ENCODE measurements around a stretch of chr10.

- PRO-cap: no peak
- RAMPAGE, long total RNA, 4 experiments: no peak in any of the 4 experiments
Measured at GRCh38 chr10:72081713-72082715, 6.3 kb downstream of the SPOCK2 start.

- PRO-cap: no peak
- RAMPAGE, long total RNA, 4 experiments: no peak in any of the 4 experiments
Measured at GRCh38 chr10:72098445-72099009, 10.2 kb upstream of the SPOCK2 start.

DNA sequence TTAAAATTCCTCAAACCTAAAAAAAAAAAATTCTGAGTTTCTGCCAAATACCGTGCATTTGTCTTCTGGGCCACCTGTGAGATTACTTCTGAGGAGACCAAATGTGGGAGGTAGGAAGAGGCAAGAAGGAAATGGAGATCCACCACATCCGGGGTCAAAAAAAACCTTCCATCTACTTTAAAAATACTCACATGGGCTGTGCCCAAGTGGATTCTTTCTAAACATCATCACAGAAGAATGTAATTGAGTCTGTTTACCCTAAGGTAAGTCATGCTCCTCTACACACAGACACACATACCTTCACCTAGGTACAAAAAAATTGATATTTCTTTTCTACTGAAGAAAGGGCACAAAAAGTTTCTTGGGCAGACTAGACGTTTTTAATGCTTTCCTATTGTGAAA is 19.0 kb upstream of the SPOCK2 start:
- PRO-cap: no peak
- RAMPAGE, long total RNA, 4 experiments: no peak in any of the 4 experiments

- PRO-cap: no peak
- RAMPAGE, long total RNA, 4 experiments: no peak in any of the 4 experiments
Measured at GRCh38 chr10:72277159-72277263, 3.3 kb downstream of the DDIT4 start.

DNA sequence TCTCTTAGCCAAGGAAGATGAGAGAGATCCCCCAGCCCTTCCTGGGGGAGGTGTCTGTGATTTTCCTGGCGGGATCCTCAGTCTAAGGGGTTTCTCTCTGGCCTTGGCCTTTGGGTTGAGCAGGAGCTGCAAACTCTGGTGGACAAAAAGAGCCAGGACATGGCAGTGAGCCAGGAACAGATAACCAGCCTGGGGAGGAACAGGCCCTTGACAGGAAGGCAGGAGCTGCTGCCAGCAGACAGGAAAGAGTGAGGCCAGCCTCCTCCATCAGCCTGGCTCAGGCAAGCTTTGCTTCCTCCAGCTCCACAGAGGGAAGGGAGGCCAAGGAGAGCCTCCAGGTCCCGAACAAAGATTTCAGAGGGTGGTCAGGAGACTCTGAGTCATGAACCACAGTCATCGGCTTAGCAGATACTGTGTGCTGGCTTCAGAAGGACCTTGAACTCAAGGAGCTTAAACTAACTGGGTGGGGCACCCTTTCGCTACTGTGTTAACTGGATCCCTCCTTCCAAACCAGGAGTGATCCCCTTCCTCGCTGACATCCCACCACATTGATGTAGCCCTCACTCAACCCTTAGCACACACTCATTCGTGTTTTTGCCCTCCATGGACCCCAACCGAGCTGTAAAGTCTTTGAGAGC is 34.7 kb downstream of the DDIT4 start:
- PRO-cap: no peak
- RAMPAGE, long total RNA, 4 experiments: no peak in any of the 4 experiments

DNA sequence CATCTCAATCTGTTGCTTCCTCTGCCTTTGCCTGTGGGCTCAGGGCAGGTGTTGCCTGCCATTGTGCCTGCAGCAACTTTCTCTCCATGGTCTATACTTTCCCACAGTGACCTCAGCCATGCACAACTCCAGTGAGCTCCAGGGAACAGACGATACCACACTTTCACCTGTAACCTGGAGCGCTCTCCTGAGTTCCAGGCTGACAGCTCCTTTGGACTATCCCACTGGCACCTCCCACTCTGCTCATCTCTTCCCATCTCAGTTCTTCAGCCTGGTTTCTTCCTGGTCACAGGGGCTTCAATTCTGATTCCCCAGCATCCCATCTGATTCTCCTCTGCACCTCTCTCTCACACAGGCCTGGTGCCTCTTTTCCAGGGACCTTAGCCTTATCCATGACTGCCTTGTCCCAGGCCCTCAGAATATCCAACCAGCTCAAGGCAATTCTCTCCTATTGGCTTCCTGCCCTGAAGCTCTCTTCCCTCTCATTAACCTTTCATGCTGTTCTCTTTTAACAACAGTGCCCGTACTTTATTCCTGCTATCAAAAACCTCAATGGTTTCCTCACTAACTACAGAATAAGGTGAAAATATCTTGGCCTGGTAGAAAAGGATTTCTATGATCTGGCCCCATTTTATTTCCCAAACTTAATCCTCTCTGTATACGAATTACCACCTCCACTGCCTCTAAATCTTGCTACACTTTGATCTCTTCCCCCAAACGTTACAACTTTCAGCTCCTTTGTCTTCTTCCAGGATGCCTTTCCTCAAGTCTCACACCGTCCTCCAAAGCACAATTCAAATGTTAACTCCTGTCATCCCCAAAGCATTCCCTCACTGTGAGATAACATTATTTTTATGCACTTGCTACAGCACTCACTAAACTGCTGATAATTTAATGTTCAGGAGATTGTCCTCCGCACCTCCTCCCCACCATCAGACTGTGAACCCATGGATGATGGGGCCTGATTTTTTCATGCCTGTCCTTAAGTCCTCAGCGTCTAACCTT is 2.8 kb downstream of the DNAJB12 start:
- PRO-cap: no peak
- RAMPAGE, long total RNA, 4 experiments: no peak in any of the 4 experiments

DNA sequence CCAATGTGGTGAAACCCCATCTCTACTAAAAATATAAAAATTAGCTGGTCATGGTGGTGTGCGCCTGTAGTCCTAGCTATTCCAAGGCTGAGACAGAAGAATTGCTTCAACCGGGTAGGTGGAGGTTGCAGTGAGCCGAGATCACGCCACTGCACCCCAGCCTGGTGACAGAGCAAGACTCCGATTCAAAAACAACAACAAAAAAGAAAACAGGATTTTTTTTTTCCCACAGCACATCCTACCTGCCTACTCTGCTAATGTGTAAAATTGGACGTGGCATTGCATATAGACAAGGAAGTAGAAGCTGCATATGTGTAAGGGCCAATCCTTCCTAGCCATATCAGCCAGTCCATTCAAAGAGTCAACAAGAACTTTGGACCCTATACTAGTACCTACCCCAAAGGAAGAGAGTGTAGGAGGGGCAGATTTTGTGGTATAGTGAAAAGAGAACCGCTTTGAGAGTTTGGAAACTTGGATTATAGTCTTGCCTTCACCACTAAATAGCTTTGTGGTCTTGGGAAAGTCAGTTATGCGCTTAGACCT is 12.2 kb upstream of the MCU start:
- PRO-cap: no peak
- RAMPAGE, long total RNA, 4 experiments: no peak in any of the 4 experiments

DNA sequence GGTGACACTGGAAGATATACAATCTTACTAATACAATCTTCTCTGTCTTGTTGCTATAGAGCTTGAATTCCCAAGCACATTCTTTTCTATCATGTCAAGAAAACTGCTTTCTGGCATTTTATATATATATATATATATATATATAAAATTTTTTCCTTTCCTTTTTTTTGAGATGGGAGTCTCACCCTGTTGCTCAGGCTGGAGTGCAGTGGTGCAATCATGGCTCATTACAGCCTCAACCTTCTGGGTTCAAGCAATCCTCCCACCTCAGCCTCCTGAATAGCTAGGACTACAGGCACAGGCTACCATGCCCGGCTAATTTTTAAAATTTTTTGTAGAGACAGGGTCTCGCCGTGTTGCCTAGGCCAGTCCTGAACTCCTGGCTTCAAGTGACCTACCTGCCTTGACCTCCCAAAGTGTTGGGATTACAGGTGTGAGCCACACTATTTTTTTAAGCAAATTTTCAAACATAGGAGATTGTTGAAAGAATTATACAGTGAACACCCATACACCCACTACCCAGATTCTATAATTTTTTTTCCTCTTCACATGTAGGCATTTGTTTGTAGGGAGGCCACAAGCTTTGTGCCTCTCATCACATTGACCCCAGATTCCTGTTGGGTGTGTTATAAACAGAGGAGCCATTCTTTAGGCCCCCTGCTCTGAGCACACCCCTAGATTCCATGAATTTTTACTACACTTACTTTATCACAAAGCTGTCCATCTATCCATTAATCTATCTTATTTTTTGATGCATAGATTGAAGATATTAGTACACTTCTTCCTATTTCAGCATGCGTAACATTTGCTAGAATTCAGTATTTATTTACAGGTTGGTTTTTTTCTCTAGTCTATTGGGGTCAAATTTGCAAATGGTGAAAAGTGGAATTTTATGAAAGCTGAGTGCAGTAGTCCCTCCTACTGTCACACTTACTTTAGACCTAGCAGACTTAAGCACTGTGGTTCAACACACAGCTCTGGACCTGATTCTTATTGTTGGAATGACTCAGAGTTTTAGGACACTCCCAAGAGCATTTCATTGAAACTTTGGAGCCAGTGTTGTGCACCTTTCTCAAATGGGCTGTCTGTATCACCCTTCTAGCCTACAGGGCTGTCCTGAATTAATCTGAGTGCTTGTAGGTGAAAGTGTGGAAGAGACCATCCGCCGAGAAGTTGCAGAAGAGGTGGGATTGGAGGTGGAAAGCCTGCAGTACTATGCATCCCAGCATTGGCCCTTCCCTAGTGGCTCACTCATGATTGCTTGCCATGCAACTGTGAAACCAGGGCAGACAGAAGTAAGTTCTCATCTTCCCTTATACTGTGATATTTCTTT is 15.7 kb downstream of the NUDT13 start:
- PRO-cap: no peak
- RAMPAGE, long total RNA, 4 experiments: no peak in any of the 4 experiments

DNA sequence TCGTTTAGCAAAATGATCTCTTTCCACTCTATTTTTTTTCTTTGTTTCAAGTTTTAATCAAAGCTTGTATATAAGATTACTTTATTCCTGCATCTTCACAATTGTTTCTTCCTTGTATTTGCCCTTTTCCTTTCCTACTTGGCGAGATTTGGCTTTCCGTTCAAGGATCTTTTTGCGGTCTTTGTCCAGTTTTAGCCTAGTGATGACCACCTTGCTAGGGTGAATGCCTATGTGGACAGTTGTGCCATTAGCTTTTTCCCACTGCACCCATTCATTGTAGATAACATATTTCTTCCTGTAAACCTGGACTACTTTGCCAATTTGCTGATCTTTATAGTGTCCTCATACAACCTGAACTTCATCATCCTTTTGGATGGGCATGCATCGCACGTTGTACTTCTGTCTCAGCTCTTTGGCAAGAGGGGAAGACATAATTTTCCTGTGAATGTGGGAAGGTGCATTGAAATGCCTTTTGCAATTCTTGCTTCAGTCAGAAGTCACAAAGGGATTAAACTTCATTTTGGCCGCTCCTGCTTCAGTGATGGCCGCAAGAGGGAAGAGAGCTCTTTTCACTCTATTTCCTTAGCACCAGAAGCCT is 8.4 kb upstream of the ANXA7 start:
- PRO-cap: no peak
- RAMPAGE, long total RNA, 4 experiments: no peak in any of the 4 experiments

DNA sequence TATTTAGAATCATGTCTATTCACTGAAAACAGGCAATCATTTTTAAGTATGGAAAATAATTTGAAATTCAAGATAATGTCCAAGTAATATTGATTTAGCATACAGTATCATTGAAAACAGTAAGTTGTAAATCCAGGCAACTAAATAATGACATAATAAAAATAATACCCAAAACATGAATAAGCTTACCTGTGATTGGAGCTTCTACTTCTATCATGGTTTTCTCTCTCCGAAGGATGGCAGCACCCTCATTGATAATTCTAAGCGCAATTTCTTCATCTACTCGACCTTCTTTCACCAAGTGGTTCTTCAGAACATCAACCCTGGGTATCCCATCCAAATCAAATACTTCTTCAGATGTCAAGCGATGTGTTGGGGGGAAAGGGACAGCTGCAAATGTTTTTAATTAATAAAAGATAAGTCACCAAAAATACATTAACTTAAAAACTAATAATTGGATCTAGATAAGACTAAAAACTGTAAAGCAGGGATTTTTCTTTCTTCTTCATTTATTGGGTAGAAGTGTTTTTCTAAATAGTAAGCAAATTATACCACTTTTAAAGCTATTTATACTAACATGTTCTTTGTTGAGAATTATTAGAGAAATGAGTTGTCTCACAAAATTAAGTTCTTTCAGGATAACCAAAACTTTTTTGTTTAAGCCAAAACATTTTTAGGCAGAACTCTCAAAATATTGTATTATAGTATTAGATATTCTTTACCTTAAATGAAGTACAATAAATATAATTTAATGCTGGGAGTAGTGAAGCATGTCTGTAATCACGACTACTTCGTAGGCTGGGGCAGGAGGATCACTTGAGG is 16.5 kb downstream of the PPP3CB start:
- PRO-cap: no peak
- RAMPAGE, long total RNA, 4 experiments: start-site peak on the minus strand in 1 of 4 experiments, centred at position 298 of the sequence, 51 reads per replicate

DNA sequence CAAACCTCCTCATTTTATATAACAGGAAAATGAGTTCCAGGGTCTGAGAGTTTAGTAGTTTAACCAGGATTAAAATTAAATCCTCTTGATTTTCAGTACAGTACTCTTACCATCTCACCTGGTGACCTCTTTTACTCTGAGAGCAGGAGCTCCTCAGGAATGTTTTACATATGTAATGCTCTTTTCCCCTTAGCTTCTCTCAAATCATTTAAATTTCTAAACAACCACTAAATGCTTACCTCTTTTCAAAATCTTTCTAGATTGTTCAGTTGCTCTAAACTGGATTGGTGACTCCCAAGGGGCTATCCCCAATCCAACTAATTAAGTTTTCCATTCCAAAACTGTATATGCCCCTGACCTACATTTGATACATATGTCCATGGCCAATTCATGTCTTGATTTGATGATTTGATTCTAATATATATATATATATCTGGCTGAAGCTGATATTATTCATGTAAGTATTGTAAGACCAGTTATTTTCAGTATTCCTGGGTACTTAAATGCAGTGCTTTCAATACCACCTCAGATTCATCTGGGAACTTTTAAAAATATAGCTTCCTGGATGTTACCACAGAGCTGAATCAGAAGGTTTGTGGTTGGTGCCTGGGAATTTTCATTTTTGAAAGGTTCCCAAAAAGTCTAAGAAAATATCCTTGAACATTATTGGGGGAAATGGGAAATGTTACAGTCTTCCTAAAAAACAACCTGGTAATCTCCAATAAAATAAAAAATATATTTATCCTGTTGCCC is 10.5 kb upstream of the PPP3CB start:
- PRO-cap: no peak
- RAMPAGE, long total RNA, 4 experiments: no peak in any of the 4 experiments

GRCh38 chr10:73589433-73589995 is 1.6 kb downstream of the USP54 start:
- PRO-cap: no peak
- RAMPAGE, long total RNA, 4 experiments: no peak in any of the 4 experiments

DNA sequence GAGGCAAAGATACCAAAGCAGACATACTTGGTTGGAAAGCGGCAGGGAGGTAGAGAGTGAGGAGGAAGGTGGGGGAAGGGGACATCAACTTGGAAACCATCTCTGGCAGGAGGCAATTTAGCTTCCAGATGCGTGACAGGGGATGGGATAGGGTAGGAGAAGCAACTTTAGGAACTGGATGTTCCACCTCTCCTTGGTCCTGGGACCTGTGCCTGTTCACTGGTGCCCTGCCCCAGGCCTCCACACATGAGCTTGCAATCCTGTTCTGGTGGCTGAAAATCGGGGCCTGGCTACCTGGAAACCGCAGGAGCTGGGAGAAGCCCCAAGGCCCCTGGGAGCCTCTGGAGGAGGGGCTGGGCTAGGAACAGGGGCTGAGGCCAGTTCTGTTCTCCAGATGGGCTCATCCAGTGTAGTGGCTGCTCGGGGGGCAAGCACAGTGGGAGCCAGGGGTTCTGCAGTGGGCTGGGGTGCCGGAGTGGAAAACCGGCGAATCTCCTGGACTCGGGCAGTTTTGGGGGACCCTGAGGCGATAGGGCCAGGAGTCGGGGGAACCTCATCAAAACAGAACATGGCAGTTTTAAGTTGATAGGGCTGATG is 5.3 kb upstream of the MYOZ1 start:
- PRO-cap: no peak
- RAMPAGE, long total RNA, 4 experiments: no peak in any of the 4 experiments

GRCh38 chr10:73650744-73651390 is 5.0 kb downstream of the SYNPO2L start:
- PRO-cap: no peak
- RAMPAGE, long total RNA, 4 experiments: no peak in any of the 4 experiments

GRCh38 chr10:73766297-73766877 is 5.7 kb upstream of the FUT11 start:
- PRO-cap: no peak
- RAMPAGE, long total RNA, 4 experiments: no peak in any of the 4 experiments

DNA sequence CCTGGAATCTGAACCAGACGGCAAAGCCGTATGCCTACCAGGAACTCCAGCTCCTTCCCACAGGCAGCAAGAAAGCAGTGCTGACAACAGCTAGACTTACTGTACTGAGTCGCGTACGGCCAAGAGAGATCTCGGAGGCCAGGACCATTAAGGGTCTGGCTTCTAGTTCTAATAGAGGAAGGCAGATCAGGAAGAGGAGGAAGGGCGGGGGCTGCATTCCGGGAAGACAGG is 25.7 kb downstream of the CAMK2G start:
- PRO-cap: no peak
- RAMPAGE, long total RNA, 4 experiments: no peak in any of the 4 experiments

DNA sequence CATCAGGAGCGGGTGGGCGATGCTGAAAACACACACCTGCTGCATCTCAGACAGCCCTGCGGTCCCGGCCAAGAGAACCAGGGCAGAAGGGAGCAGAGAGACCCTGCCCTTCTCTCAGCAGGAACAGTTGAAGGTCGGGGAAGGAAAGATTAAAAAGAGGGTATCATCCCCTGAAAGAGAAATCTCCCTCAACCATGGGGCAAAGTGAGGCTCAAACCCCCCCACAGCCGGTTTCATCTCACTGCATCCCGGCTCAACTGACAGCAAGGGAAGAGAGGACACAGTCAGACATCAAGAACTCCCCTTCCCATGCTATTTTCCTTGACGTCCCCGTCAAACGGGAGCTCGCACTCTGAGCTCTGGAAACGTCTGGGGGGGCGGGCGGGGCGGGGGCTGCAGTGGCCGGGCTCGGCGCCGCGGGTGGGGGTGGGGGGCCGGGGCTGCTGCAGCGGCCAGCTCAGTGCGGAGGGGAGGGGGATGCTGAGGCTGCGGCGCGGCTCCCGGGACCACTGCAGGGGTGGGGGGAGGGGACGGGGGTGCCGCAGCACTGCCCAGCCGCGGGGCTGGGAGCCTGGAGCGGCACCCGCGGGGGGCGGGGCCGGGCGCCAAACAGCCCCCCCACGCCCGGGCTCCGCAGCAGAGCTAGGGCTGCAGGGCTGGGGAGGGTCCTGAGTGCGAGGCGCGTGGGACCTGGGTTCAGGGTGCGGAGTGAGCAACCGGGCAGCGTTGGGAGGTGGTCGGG is 830 bp downstream of the CAMK2G start:
- PRO-cap: no peak
- RAMPAGE, long total RNA, 4 experiments: no peak in any of the 4 experiments

- PRO-cap: no peak
- RAMPAGE, long total RNA, 4 experiments: no peak in any of the 4 experiments
Measured at GRCh38 chr10:73930590-73931206, 19.8 kb downstream of the PLAU start.

DNA sequence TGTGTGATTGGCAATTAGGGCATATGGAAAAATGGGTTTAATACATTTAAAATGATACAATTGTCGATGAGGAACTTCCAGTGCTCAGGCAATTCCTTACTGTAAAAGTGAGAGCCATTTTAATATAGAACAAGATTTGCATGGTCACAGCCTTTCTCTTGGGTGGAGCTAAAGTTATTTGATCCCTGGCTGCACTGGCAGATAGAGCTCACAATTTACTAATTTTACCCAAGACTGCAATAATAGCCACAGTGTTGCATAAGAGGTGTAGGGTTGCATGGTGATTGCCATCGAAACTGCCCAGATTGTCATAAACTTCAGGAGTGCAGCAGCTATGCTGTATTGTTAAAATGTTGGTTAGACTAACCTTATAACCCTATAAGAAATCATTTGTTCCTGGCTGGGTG is 49.9 kb downstream of the VCL start:
- PRO-cap: no peak
- RAMPAGE, long total RNA, 4 experiments: no peak in any of the 4 experiments

GRCh38 chr10:74081798-74082610 is 68.6 kb downstream of the AP3M1 start:
- PRO-cap: no peak
- RAMPAGE, long total RNA, 4 experiments: no peak in any of the 4 experiments

Data from gastroesophageal sphincter (tissue), 4 donors.